Right cardiac atrium (tissue), 1 donor: ENCODE data around the genes NEU2 and UGT1A9.

DNA sequence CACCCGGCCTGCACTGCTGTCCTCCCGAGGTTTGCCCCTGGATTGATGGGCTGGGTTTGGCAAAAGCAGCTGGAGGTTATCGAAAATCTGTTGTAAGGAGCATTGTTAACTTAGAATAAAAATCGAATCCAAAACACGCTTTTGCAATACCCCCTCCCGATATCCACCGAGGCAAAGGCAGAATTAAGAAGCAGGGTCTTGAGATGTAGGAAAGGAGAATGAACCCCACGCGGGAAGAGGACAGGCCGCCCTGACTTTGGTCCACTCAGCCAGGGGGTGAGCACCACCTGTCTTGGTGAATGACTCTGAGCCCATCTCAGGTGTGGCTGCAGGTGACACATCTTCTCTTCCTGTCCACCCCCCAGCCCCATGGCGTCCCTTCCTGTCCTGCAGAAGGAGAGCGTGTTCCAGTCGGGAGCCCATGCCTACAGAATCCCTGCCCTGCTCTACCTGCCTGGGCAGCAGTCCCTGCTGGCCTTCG, at the start of gene NEU2:
TSS of gene NEU2 (plus strand) at position 370 of the 481 bp plus-strand sequence.
- PRO-cap, result no peak

DNA sequence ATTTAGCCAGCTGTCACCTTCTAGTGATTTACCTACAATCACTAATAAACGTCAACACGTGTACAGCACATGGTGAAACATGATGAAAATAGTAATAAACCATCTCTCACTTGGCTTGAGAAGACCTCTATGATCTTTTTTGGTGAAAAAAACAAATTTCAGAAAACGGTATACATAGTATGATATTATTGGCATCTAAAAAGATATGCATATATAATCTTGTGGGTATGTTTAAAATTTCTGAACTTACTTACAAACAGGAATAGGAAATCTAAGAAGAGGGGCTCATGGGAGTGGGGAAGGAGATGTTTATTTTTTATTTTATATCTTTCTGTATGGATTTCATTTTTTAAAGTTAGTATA, 16.8 kb downstream of the INPP5D start:
- PRO-cap, result no peak

DNA sequence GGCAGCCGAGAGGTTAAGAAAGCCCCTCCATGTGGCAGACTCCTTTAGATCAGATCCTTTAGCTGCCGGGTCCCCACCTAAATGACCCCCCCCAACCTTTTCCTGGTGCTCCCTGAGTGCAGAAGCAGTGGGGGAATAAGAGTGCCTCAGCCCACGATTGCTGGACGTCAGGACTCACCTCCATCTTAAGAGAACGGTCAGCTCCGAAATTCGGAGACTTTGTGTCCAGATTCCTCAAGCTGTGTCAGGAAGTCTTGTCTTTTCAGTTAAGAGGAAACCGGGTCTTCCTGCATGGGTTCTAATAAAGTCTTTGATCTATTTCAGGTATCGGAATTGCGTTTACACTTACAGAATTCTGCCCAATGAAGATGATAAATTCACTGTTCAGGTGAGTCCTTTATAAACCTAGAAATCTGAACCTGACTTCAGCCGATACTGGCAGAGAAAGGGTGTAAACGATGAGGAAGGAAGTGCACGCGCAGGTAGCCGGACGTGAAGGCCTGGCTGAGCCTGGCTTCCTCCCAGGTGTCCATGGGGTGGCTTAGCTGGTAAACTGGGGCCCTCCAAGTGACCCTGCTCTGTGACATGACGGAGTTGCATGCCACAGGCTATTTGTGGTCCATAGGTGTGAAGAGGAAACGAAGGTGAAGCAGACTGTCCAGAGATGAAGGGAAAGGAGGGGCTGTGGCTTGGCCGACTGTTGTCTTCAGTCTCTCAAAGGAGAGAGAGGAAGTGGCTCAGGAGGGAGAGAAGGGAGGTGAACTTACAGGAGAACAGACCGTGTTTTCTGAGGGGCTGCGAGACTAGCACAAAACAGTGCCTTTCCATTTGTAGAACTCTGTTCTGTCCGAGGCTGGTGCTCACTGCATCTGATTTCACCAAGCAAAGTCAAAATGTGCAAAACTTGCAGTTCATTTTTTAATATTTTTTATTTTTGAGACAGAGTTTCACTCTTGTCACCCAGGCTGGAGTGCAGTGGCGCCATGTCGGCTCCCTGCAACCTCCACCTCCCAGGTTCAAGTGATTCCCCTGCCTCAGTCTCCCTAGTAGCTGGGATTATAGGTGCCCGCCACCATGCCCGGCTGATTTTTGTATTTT, 19.2 kb downstream of the INPP5D start:
- PRO-cap, result no peak

- PRO-cap, result no peak
These were observed 66.4 kb downstream of the DGKD start for GRCh38 chr2:233420430-233421438.

- PRO-cap, result no peak
These were observed 93.8 kb downstream of the DGKD start for GRCh38 chr2:233447880-233448625.

DNA sequence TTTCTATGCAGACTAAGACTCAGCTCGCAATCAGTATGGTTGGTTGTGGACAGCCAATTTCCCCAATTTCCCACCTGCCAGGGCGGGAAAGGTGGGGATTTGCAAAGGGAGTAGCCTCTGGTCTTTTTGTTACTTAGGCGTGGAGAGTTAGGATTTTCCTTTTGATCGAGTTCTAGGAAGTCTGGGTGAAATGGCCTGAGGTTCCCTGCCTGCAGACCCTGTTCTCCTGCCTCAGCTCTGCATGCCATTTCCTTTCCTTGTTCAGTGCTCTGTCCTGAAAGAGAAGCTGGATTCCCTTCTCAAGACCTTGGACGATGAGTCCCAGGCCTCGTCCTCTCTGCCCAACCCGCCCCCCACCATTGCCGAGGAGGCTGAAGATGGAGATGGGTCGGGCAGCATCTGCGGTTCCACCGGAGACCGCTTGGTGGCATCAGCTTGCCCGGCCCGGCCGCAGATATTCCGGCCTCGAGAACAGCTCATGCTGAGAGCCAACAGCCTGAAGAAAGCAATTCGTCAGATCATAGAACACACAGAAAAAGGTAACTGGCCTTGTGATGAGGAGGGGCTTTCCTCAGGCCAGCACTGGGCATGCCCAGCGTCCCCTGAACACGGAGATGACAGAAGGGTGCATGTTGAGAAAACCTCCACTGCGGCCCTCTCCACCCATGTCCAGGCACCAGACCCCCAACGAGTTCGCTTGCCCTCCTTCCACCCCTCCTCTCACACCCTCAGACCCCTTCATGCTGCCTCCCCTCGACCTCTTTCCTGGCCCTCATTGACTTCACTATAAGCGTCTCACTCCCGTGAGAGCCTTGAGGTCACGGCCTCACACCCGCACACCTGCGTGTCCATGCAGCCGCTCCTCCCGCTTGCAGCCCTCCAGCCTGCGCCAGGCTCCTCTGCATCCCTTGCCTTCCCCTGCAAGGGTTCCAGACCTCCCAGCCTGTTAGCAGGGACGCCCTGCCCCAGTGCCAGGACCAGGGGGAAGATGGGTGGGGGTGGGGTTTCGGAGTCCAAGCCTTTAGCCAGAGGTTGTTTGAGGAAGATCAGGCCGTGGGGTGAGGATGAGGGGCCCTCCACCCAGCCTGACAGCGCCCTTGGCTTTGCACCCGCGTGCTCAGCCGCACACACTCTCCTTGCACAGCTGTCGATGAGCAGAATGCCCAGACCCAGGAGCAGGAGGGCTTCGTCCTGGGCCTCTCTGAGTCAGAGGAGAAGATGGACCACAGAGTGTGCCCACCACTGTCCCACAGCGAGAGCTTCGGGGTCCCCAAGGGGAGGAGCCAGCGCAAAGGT, 95.0 kb downstream of the DGKD start:
- PRO-cap, result no peak

DNA sequence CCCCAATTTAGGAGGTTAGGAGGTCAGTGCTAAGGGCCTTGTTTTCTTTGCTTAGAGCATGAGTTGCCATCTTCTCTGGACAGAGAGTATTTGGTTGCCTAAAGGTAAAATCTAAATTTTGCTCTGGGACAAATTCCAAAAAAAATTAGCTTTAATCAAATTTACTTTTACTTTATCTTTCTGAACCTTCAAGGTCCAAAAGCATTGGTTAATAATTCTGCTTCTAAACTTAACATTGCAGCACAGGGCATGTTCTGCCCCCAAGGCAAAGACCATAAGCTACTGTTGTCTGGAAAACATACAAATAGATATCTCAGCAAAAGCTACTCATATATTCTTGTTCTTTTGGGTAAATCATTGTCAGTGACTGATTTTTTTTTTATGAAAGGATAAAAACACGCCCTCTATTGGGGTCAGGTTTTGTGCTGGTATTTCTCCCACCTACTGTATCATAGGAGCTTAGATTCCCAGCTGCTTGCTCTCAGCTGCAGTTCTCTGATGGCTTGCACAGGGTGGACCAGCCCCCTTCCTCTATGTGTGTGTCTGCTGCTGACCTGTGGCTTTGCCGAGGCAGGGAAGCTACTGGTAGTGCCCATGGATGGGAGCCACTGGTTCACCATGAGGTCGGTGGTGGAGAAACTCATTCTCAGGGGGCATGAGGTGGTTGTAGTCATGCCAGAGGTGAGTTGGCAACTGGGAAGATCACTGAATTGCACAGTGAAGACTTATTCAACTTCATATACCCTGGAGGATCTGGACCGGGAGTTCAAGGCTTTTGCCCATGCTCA, at the start of gene UGT1A9:
TSS of gene UGT1A9 (plus strand) at position 462 of the 788 bp plus-strand sequence.
- PRO-cap, result no peak

- PRO-cap, result no peak
These were observed 2.6 kb upstream of the MROH2A start for GRCh38 chr2:233775454-233775951.

GRCh38 chr2:233966185-233966962, 49.2 kb downstream of the TRPM8 start:
- PRO-cap, result no peak

GRCh38 chr2:234051685-234052184, 1.2 kb downstream of the SPP2 start:
- PRO-cap, result no peak

DNA sequence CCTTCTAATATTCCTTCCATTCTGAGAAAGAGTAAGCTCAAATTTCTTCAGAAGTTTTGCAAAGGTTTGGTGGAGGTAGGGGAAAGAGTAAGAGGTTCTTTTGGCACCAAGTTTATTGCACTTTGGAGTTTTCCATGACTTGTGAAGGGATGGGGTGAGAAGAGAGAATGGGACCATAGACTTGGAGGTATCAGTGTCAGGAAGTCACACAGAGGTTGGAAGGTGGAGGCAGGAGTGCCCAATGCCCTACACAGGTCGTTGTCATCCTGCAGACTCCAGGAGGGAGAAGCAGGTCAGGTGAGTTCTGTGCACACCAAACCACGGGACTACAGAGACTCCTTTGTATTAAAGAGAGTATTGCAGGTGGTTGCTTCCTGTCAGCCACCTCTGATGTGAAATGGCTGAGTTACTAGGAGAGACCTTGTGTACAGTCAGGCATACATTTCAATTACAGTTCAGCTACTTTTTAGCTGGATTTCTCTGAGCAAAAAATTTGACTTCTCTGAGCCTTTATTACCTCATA, 51.5 kb downstream of the SPP2 start:
- PRO-cap, result no peak

GRCh38 chr2:234164379-234165199, 114.1 kb downstream of the SPP2 start:
- PRO-cap, result no peak

DNA sequence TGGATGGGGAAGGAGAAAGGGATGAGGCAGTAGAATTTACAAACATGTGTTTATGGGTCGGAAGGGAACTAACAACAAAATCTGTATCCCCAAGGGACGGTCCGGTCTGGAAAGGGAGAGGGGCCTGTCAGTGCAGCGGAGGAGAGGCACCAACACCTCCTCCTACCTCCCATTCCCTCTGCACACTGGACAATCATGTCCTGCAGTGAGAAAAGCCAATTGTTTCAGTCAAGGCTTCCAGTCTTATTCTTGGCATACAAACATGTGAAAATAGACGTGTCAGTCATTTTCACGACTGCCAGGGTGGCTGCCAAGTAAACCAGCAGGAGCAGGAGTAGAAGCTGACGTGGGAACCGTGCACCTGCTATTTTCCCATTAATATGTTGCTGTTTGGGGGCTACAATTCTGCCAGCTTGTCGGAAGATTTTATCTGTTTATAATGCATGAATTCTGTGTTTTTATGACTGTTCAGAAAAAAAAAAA, 202.2 kb downstream of the SPP2 start:
- PRO-cap, result no peak

DNA sequence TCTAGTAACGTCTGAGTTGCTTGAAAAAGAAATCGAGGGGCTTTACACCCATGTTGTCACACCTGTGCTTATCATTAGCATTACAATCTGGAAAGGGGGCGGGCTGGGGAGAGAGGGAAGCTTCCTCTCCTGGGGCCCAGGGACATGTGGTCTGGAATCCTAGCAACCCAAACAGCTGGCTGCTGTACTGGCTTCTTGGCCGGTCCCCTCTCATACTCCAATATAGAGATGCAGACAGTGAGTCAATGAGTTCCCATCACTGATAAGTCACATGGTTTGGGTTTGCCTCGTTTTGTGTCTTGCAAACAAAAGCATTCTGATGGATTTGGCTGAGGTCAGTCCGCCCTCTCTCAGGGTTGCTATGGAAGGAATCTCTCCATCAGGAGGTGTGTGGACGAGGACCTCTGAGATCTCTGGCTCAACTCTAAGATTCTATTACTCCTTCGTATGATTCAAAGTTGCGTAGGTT, 52.2 kb upstream of the ARL4C start:
- PRO-cap, result no peak

- PRO-cap, result no peak
These were observed 135.1 kb upstream of the ARL4C start for GRCh38 chr2:234631909-234632493.

DNA sequence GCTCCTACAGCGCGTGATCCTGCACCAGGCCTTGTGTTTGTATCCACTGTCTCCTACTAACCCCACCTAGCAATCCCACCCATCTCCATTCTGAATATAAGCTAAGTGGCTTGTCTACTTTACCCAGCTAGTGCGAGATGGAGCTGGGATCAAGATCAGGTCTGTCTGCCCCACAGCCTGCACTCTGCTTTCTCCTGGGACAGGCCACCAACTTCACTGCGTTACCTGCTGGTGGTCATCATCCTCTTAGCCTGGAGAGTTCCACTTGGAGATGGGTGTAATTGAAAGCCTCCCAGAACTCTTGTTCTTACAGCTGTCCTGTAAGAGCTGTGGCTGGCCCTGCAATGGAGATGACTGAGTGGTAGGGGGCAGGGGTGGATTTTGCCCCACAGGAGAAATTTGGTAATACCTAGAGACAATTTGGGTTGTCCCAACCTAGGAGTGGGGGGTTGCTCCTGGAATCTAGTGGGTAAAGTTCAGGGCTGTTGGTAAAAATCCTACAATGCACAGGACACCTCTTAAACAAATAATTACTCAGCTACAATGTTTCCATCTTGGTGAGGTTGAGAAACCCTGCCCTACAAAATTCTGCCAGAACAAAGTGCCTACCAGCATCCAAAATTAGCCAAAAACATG, 181.2 kb upstream of the SH3BP4 start:
- PRO-cap, result no peak

DNA sequence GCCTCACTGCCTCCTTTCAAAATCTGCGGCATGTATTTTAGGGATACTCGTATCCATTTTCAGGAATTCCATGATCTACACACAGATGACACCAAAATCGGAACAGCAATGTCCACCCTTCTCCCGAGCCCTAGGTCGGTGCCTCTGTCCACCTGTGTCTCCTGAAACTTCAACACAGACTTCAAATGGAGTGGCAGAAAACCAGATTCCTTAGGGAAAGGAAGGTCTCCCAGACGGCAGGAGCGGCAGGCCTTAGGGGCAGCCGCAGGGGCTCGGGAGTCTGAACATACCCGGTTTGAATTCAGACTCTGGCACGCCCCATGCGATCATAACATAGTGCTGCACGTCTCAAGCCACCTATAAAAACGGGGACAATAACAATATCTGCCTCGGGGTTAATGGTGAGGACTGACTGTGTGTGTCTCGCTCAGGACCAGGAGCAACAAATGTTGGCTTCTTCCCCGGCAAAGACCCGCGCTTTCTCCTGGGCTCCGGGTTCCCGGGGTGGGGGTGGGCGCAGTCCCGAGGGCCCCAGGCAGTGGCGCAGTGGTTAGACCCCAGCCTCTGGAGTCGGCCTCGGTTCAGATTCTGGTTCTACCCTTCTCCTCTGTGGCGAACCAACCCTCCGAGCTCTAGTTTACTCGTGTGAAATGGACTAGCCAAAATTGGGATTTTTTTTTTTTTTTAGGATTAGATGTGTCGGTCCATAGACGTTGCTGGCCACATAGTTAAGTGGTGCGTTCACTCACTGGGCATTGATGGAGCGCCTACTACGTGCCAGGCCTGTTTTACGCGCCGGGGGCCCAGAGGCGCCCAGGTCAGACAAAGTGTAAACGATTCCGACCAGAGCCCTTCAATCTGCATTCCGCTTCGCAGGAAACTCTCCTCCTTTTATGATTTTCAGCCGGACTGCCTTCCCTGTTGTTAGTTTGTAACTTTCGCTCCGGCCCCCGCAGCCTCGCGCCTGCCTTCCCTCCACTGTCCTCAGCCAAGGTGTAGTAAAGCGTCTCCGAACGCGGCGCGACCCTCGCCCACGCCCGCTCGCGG, 959 bp upstream of the SH3BP4 start:
- PRO-cap, result no peak

GRCh38 chr2:235025129-235025583, 73.3 kb downstream of the SH3BP4 start:
- PRO-cap, result no peak

DNA sequence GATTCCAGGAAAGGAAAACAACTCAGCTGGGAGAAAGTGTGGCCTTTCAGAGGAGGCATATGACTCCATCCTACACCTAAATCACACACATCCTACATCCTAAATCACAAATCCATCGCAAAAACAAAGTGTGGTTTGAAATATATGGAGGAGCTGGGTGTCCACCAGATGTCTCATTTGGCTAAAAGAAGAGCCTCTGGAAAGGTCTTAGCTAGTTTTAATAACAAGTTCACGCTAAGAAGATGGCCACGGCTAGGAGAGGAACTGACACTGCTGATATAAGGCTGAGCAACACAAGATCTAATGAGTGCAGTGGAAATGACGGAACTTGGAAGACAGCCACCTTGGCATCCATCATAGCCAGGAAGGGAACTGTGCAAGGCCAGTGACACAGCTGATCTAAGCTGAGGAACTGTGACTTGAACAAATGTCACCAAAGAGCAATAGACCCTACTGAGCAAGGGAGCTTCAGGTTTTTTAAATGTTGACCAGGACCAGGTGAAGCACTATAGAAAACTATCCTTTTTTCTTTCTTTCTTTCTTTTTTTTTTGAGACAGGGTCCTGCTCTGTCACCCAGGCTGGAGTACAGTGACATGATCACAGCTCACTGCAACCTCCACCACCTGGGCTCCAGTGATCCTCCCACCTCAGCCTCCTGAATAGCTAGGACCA, 59.9 kb upstream of the AGAP1 start:
- PRO-cap, result unidirectional peak, minus-strand start at position 272 of the sequence

DNA sequence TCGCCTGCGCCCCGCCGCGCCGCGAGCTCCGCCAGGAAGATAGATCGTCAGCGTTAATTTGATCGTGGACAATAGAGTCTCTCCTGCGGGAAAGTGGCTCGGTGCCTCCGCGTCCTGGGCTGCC, 1.0 kb downstream of the AGAP1 start:
- PRO-cap, result no peak